Hair follicle dermal papilla cell (primary cell): Measurements from ENCODE around the gene CBX2.

DNA sequence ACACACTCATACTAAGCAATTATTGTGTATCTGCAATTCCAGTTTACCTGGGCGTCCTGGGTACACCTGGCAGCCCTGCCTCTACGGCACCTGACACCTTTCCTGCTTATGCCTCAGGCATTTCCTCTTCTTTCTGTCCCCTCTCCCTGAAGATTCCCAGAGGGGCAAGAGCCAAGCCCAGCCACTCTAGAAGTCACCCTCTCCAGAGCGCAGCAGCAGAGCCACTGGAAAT is 37.9 kb downstream of the RBFOX3 start:
- CAGE, long polyA plus RNA, result no peak

DNA sequence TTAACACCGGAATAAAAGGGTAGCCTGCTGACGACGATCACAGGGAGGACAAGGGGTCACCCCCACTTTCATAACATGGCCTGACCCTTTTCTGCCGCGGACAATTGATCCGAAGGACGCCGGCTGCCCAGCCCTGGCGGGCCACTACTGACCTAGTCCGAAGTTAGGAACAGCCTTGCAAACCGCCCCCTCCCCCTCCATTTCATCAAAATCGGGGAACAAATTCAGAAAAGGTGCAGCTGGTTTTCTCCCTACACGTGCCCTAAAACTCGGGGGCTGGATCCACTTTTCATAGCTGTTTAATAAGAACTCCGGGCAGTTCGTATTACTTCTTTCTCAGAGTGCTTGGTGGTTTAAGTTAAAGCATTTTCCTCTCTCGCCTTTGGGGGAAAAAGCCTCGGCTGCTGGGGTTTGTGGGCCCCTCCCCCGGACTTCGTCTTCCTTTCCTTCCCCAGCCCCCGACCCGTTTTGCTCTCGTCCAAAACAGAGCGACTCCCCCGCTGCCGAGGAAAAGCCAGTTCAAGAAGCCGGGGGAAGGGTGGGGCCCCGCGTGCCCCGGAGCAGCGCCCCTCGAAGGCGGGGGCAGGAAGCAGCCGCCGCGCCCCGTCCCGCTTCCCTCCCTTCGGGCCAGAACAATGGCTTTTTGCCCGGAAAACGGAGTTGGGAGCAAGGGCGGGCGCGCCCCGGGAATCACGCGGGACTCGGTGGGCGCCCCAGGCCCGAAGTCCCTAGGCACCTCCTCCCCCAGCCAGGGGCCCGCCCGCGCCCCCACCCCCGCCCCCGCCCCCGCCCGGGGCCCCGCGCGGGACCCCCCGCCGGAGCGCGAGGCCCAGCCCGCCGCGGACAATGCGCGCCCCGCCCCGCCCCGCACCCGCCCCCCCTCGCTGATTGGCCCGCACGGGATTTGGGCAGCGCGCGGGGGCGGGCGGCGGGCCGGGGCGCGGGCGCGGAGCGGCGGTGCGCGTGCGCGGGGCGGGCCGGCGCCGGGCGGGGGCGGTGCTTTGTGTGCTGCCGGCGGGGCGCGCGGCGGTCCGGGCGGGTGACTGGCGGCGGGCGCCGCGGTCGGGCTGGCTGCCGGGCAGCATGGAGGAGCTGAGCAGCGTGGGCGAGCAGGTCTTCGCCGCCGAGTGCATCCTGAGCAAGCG is at the start of gene CBX2:
CBX2 (plus strand) TSS at position 996 of the 1,145 bp plus-strand sequence.
- CAGE, long polyA plus RNA, result no peak

- CAGE, long polyA plus RNA, result no peak
Measured at GRCh38 chr17:79793034-79794182, 3.5 kb downstream of the CBX8 start.

- CAGE, long polyA plus RNA, result no peak
Measured at GRCh38 chr17:79802577-79803483, 6.0 kb upstream of the CBX8 start.

DNA sequence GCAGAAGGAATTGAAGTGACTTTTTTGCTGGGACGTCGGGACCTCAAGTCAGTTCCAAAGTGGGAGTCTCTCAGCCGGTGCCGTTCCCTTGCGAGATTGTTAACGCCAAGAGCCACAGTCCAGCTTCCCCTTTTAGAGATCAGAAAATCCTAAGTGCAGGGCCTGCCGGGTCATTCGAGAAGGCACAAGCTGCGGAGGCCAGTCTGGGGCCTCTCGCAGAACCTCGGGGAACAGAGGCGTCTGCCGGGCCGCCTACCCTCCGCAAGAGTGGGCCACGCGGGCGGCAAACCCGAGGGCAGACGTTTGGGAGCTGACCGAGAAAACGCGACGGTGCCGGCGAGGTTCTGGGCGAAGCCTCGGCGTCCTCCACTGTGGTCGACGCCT is 6.9 kb upstream of the CBX8 start:
- CAGE, long polyA plus RNA, result no peak

GRCh38 chr17:79833703-79833829 is 5.7 kb downstream of the CBX4 start:
- CAGE, long polyA plus RNA, result no peak

DNA sequence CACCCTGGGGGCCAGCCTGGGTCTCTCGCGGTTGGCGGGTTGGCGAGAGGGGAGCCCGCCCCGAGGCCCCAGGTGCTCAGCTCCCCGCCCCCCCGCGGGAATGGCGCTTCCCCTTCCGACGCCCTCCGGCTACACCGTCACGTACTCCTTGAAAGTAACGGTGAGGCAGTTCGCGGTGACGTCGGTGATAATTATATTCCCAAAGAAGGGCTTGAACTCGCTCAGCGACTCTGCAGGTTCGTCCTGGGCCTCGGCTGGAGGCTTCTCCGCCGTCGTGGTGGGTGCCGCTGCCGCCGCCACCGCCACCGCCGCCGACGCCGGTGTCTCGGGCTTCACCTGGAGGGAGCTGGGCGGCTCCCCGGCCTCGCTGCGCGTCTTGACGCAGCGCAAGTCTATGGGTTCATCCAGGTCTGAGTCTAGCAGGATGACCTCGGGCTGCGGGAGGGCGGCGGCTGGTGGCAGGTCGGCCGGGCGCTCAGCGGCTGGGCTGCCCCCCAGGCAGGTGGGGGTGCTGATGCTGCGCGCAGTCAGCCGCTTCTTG is 5.3 kb downstream of the CBX4 start:
- CAGE, long polyA plus RNA, result no peak

- CAGE, long polyA plus RNA, result no peak
Measured at GRCh38 chr17:79897658-79898224, 58.5 kb upstream of the CBX4 start.

- CAGE, long polyA plus RNA, result no peak
Measured at GRCh38 chr17:79924403-79924798, 85.2 kb upstream of the CBX4 start.

- CAGE, long polyA plus RNA, result no peak
Measured at GRCh38 chr17:80027972-80028377, 7.7 kb downstream of the TBC1D16 start.

- CAGE, long polyA plus RNA, result no peak
Measured at GRCh38 chr17:80048343-80048865, 12.0 kb downstream of the CCDC40 start.

DNA sequence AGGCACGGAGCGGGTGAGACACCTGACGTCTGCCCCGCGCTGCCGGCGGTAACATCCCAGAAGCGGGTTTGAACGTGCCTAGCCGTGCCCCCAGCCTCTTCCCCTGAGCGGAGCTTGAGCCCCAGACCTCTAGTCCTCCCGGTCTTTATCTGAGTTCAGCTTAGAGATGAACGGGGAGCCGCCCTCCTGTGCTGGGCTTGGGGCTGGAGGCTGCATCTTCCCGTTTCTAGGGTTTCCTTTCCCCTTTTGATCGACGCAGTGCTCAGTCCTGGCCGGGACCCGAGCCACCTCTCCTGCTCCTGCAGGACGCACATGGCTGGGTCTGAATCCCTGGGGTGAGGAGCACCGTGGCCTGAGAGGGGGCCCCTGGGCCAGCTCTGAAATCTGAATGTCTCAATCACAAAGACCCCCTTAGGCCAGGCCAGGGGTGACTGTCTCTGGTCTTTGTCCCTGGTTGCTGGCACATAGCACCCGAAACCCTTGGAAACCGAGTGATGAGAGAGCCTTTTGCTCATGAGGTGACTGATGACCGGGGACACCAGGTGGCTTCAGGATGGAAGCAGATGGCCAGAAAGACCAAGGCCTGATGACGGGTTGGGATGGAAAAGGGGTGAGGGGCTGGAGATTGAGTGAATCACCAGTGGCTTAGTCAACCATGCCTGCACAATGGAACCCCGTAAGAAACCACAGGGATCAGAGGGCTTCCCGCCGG is 653 bp downstream of the GAA start:
- CAGE, long polyA plus RNA, result no peak

DNA sequence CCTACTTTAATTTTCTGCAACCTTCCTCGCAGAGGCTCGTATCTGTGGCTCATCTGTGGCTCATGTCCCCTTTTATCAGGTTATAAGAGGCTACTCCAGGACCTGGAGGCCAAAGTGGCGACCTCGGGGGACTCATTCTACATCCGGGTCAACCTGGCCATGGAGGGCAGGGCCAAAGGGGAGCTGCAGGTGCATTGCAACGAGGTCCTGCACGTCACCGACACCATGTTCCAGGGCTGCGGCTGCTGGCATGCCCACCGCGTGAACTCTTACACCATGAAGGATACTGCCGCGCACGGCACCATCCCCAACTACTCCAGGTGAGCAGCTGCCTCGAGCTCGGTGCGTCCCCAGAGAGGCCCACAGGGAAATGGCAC is 18.0 kb downstream of the SGSH start:
- CAGE, long polyA plus RNA, result no peak

DNA sequence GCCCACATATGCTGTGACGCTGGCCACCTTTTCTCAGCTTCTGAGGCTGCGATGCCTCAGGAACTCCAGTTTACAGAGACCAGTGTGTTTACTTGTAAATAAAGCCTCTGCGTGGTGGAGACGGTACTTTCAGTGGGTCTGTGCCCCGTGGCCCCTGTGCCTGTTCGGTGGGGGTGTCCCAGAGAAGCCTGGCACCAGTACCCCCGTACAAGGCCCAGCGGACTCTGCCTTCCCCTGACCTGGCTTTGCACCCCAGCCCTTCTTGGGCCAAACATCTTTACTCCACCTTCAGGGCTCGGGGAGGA is 11.3 kb downstream of the SGSH start:
- CAGE, long polyA plus RNA, result no peak

GRCh38 chr17:80259906-80260722 is 538 bp upstream of the RNF213 start:
- CAGE, long polyA plus RNA, result no peak

DNA sequence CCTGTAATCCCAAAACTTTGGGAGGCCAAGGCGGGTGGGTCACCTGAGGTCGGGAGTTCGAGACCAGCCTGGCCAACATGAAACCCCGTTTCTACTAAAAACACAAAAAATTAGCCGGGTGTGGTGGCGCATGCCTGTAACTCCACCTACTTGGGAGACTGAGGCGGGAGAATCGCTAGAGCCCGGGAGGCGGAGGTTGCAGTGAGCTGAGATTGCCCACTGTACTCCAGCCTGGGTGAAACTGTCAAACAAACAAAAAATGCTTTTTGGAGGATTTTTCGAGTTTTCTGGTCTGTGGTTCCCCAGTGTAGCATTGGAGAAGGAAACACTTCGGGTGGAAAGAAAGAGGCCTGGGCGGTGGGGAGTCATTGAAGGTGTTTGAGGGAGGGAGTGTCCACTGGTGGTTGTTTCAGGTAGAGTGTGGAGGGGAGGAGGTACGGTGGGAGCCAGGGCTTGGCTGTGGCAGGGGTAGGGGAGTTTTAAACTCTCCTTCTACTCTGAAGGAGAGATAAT is 1.2 kb downstream of the RNF213 start:
- CAGE, long polyA plus RNA, result no peak

DNA sequence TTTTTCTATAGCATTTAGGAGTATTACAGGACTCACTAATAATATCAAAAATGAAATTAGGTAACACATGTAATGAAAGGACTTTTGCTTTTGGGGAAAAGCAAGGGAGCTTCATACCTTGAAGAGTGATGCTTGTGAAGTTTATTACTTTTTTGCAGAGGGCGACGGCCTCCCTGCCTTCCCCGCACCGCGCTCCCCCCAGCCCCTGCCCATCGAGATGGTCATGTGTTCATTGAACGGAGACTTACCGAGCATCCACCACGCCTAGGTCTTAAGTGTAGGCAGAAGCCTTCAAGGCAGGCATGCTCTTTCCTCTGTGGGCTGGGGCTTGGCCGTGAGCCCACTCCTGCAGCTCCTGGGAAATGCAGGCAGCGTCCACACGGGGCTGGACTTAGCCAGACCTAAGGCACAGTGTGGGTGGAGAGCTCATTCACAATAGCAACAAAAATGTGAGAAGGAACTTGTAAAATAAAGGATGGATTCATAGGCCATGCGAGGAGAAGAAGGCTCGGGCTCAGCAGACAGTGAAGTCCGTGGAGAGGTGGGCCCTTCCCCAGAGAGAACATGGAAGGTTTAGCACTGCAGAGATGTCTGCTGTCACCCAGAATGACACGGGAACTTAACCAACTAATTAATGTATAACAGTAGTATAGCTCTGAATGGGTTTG is 19.3 kb downstream of the RNF213 start:
- CAGE, long polyA plus RNA, result no peak

- CAGE, long polyA plus RNA, result no peak
Measured at GRCh38 chr17:80498130-80498801, 21.9 kb upstream of the NPTX1 start.

- CAGE, long polyA plus RNA, result no peak
Measured at GRCh38 chr17:80678514-80679026, 133.9 kb downstream of the RPTOR start.

- CAGE, long polyA plus RNA, result no peak
Measured at GRCh38 chr17:80795658-80796064, 196.0 kb upstream of the CHMP6 start.